HT1080 (cell line): Measurements from ENCODE around the gene OR1A1.

DNA sequence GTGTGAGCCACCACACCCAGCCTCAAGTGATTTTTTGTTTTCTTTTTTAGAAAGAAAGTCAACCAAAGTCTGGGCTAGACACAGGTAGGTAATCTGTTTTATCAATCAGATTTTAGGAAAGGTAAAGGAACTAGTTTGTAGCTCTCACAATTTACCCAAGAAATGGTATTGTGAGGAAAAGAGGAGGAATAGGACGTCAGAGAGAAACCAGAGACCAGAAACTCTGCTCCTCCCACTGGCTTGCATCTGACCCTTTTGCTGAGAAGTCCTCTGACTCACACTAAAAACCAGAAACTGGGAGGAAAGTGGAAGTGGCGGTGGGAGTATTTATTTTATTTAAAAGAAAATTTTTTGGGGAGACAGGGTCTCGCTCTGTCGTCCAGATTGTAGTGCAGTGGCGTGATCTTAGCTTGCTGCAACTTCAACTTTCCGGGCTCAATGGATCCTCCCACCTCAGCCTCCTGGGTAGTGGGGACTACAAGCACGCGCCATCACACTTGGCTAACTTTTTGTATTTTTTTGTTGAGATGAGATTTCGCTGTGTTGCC lies 38.0 kb upstream of the MNT start:
RAMPAGE:
- cytosol, long total RNA, result no peak
- long total RNA, result no peak
- nucleus, long total RNA, result no peak

DNA sequence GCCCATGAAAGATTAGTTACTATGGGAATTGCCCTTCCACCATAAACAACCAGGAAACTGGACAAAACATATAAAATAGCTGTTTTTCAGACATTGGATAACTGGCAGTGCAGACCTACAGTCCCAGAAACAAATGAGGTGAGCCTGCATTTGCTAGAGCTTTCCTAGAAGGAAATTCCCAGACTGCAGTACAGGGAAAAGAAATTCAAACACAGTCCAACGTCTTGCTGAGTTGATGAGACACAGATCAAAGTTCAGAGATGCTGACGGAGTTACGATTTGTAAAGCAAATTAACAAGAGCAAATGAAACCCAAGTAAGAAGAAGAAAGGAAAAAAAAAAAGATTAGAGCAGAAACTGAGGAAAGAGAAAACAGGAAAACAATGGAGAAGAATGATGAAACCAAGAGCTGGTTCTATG lies 41.3 kb upstream of the MNT start:
RAMPAGE:
- cytosol, long total RNA, result no peak
- long total RNA, result no peak
- nucleus, long total RNA, result no peak

RAMPAGE:
- cytosol, long total RNA, result no peak
- long total RNA, result no peak
- nucleus, long total RNA, result no peak
Observed at GRCh38 chr17:2490933-2491583, 20.6 kb downstream of the METTL16 start.

DNA sequence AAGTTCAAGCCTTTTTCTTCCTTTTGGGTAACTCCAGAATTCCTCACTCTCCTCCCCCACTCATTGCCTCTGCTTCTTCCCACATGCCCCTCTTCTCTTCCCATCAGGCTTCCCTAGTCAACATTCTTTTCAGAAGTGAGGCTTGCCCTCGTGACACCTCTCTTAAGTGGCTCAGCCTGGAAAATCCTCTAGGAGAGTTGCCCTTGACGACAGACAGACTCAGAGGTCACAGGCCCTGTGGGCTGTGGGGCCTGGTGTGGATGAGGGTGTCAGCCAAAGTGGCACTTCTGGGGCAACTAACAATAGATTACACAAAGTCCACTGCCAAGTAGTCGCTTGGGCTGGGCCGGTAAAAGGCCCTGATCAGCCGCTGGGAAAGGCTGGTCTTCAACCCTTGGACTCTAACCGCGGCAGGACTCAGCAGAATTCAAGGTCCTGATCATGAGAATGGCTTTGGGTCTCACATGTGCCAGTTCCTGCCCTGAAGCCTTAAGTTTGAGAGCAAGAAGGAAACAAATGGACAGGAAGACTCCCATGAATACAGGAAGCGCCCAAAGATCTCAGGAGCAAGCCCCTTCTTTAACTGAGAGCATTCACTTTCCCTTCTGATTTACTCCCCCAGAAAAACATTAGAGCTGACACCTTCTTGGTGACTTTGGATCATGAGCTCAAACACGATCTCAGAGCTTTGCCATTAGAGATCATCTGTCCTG lies 33.8 kb upstream of the METTL16 start:
RAMPAGE:
- cytosol, long total RNA, result no peak
- long total RNA, result no peak
- nucleus, long total RNA, result no peak

DNA sequence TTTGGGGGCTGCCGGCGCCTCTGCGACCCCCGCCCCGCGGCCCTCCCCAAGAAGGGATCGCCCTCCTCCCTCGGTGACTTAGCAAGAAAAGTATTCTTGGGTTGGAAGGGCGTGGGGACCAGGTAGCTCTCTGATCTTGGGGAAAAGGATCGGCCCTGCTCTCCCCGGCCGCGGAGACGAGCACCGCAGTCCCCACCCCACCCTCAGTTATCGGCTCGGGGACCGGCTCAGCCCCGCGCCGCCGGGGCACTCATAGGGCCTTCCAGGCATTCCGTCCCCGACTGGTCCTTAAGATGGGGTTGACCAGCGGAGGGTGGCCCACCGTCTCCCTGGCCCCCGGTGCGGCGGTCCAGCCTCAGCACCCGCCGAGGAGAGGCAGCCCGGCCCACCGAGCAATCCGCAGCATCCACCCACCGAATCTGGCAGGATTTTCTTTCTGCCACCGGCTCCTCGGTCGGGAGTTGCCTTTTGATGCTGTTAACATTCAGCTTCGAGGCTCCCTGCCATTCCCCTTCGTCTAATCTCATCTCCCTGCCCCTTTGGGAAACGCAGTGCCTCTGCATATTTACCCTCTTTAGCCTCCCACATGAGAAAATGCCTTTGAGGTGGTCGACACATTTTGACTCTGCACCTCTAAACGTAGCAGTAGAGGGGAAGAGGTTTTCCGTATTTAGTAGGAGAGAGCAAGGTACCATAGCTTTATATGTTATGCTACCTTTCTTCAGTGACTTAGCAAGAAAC lies 989 bp downstream of the PAFAH1B1 start:
RAMPAGE:
- cytosol, long total RNA, result no peak
- long total RNA, result no peak
- nucleus, long total RNA, result no peak

DNA sequence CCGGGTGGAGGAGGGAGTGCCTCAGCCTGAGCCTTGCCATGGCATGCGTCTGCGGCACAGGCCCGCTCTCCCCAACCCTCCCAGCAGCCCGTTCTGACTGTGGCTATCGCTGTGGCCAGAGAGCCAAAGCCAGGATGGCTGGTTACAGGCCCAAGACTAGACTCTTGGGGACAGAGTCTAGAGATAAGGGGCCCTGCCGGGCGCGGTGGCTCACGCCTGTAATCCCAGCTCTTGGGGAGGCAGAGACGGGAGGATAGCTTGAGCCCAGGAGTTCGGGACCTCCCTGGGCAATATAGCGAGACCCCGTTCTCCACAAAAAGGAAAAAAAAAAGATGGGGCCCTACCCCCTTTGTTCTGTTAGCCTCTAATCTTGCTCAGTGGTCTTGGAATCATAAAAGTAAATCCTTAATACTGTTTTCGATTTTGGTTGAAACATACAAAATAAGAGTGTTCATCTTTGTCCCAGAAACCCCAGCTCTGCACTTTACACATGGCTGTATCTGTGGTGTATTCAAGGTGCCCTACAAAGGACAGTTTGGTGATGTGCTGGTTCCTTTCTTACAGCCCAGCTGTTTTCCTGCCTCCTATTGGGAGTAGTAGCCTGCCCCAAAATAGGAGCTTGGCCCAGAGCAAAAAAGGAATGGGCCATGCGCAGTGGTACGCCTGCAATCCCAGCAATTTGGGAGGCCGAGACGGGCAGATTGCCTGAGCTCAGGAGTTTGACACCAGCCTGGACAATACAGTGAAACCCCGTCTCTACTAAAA lies 25.6 kb downstream of the CLUH start:
RAMPAGE:
- cytosol, long total RNA, result no peak
- long total RNA, result no peak
- nucleus, long total RNA, result no peak

RAMPAGE:
- cytosol, long total RNA, result no peak
- long total RNA, result no peak
- nucleus, long total RNA, result no peak
Observed at GRCh38 chr17:2692174-2693173, 19.1 kb downstream of the CLUH start.

DNA sequence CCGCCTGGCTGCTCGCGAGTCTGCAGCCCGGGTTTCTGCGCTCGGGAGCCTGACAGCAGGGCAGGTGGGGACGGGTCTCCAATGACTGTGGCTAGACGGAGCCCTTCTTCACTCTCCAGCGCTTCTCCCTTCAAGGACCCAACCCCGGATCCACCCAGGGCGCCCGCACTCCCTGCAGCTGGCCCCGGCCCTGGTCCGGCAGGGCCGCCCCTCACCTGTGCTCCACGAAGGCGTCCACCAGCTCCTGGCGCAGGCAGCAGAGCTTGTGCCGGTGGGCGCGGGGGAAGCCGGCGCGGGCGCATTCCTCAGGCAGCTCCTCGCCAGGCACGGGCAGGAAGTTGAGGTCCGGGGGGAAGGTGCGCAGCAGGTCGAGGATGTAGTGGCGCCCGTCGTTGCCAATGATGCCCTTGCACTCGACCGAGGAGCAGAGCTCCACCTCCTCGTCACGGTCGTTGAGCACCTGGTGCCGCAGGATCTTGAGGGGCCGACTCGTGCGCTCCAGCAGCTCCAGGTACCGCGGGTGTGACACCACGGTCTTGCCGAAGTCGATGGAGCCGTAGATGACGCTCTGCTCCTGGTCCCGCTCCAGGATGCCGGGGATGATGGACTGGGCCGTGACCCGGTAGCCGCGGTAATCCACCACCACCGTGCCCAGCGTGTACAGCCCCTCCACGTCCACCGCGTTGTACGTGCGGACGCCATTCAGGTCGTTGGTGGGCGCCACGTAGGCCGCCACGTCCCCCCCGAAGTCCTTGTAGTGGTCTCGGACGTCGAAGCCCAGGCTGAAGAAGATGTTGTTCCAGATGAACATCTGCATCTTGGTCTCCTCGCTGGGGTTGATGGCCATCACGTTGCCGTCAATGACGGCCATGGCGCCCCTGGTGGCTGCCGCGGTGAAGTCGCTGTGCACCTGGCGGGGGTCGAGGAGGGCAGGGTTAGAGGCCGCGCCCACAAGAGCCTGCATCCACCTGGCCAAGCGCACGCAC lies 13.6 kb downstream of the CLUH start:
RAMPAGE:
- cytosol, long total RNA, result no peak
- long total RNA, result no peak
- nucleus, long total RNA, result no peak

GRCh38 chr17:2700238-2700977 lies 11.2 kb downstream of the CLUH start:
RAMPAGE:
- cytosol, long total RNA, result no peak
- long total RNA, result no peak
- nucleus, long total RNA, result no peak

GRCh38 chr17:2703166-2703629 lies 8.4 kb downstream of the CLUH start:
RAMPAGE:
- cytosol, long total RNA, result no peak
- long total RNA, result no peak
- nucleus, long total RNA, result no peak

RAMPAGE:
- cytosol, long total RNA, result no peak
- long total RNA, result no peak
- nucleus, long total RNA, result no peak
Observed at GRCh38 chr17:2798312-2798614, 2.0 kb downstream of the RAP1GAP2 start.

RAMPAGE:
- cytosol, long total RNA, result no peak
- long total RNA, result no peak
- nucleus, long total RNA, result no peak
Observed at GRCh38 chr17:2863157-2863647, 67.0 kb downstream of the RAP1GAP2 start.

DNA sequence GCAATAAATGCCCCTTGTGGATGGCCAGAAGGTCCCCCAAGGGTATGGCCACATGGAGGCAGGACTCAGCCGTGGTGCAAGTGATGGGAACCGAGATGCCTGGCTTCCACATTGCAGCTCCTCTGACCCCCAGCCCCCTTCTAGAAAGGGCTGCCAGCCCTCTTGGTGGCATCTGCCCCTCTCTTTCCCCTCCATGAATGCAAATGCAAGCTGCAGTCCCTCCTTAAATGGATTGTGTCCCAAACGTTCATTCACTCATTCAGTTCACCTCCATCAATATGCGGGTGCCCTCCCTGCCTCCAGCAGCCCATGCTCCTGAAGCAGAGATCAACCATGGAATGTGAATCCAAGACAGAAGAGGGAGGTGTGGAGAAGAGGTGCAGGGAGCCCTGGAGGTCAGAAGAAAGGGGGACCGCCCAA lies 69.5 kb downstream of the RAP1GAP2 start:
RAMPAGE:
- cytosol, long total RNA, result no peak
- long total RNA, result no peak
- nucleus, long total RNA, result no peak

DNA sequence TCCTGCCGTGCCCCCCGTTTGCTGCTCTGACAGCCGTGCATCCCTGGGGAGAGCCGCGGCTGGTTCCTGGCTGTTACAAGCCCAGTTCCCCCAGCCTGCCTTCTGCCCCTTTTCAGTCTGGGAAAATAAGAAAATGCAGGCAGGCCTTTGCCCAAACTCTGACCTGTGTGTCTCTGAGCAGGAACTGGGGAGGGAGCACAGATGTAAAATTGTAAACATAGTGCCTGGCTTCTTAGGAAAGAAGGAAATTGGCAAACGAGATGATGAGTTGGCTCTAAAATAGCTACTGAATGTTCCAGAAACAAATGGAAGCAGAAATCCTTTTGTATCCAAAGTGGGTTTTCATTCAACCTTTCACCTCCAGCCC lies 67.2 kb downstream of the OR1D5 start:
RAMPAGE:
- cytosol, long total RNA, result no peak
- long total RNA, result no peak
- nucleus, long total RNA, result no peak

RAMPAGE:
- cytosol, long total RNA, result no peak
- long total RNA, result no peak
- nucleus, long total RNA, result no peak
Observed at GRCh38 chr17:3004832-3005627, 58.4 kb downstream of the OR1D5 start.

GRCh38 chr17:3207489-3207741 lies at the start of gene OR1A1:
Gene OR1A1 (plus strand): TSS chr17:3207667.
RAMPAGE:
- cytosol, long total RNA, result no peak
- long total RNA, result no peak
- nucleus, long total RNA, result no peak

GRCh38 chr17:3546715-3547113 lies 10.9 kb downstream of the TRPV3 start:
RAMPAGE:
- cytosol, long total RNA, result no peak
- long total RNA, result no peak
- nucleus, long total RNA, result no peak

RAMPAGE:
- cytosol, long total RNA, result no peak
- long total RNA, result no peak
- nucleus, long total RNA, result no peak
Observed at GRCh38 chr17:3647119-3647678, 10.6 kb downstream of the CTNS start.

GRCh38 chr17:3688821-3689217 lies 7.1 kb downstream of the P2RX5 start:
RAMPAGE:
- cytosol, long total RNA, result no peak
- long total RNA, result no peak
- nucleus, long total RNA, result no peak

GRCh38 chr17:3740731-3741009 lies 17.0 kb downstream of the HASPIN start:
RAMPAGE:
- cytosol, long total RNA, result no peak
- long total RNA, result no peak
- nucleus, long total RNA, result no peak